Cerebellum (tissue), 5 donors: ENCODE data around the gene PDXDC1.

- PRO-cap, 3 experiments = no peak in any of the 3 experiments
- RAMPAGE, long total RNA = no peak
These were observed 115.4 kb downstream of the MRTFB start for GRCh38 chr16:14186105-14187259.

- PRO-cap, 3 experiments = peak in 2 of 3 experiments; most common minus-strand start chr16:14193404 (in 2)
- RAMPAGE, long total RNA = no peak
These were observed 122.2 kb downstream of the MRTFB start for GRCh38 chr16:14193335-14193619.

- PRO-cap, 3 experiments = no peak in any of the 3 experiments
- RAMPAGE, long total RNA = no peak
These were observed 132.2 kb downstream of the MRTFB start for GRCh38 chr16:14203280-14203799.

GRCh38 chr16:14240715-14241421, 169.7 kb downstream of the MRTFB start:
- PRO-cap, 3 experiments = no peak in any of the 3 experiments
- RAMPAGE, long total RNA = no peak

DNA sequence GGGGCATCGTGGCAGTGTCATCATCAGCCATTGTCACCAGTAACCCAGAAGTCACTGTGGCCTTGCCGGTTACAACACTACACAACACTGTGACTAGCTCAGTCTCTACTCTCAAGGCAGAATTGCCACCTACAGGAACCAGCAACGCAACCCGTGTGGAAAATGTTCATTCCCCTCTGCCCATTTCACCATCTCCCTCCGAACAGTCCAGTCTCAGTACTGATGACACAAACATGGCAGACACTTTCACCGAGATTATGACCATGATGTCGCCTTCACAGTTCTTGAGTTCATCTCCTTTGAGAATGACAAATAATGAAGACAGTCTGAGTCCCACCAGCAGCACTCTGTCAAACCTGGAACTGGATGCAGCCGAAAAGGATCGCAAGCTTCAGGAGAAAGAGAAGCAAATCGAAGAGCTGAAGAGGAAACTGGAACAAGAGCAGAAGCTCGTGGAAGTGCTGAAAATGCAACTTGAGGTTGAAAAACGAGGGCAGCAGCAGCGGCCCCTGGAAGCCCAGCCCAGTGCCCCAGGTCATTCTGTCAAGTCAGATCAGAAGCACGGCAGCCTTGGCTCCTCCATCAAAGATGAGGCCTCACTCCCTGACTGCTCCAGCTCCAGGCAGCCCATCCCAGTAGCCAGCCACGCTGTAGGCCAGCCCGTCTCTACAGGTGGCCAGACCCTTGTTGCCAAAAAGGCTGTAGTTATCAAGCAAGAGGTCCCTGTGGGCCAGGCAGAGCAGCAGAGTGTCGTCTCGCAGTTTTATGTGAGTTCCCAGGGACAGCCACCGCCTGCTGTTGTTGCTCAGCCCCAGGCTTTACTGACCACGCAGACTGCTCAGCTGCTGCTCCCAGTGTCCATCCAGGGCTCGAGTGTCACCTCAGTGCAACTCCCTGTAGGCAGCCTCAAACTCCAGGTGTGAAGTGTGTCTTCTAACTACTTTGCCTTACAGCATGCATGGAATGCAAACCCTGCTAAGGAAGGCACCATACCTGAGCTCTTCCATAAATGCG, 175.8 kb downstream of the MRTFB start:
- PRO-cap, 3 experiments = no peak in any of the 3 experiments
- RAMPAGE, long total RNA = no peak

- PRO-cap, 3 experiments = peak in 1 of 3 experiments; most common minus-strand start chr16:14337751 (in 1)
- RAMPAGE, long total RNA = no peak
These were observed 266.4 kb downstream of the MRTFB start for GRCh38 chr16:14337357-14338126.

GRCh38 chr16:14347792-14348114, 276.6 kb downstream of the MRTFB start:
- PRO-cap, 3 experiments = no peak in any of the 3 experiments
- RAMPAGE, long total RNA = no peak

DNA sequence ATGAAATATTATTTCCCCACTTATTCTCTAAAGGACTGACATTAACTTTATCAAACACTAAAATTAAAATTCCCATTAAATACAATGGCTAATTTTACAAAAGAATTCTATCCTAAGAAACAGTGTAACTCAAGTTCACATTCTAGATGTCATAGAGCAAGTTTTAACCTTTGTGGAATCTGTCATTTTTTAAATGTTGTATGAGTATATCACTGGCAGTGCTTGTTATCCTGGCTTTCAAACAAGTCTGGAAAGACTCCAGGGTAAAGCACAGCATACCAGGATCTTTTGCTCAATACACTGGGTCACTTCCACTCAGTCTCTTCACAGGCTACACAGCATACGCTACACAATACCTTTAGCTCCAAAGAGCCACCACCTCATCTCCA, 69.6 kb downstream of the PARN start:
- PRO-cap, 3 experiments = no peak in any of the 3 experiments
- RAMPAGE, long total RNA = no peak

DNA sequence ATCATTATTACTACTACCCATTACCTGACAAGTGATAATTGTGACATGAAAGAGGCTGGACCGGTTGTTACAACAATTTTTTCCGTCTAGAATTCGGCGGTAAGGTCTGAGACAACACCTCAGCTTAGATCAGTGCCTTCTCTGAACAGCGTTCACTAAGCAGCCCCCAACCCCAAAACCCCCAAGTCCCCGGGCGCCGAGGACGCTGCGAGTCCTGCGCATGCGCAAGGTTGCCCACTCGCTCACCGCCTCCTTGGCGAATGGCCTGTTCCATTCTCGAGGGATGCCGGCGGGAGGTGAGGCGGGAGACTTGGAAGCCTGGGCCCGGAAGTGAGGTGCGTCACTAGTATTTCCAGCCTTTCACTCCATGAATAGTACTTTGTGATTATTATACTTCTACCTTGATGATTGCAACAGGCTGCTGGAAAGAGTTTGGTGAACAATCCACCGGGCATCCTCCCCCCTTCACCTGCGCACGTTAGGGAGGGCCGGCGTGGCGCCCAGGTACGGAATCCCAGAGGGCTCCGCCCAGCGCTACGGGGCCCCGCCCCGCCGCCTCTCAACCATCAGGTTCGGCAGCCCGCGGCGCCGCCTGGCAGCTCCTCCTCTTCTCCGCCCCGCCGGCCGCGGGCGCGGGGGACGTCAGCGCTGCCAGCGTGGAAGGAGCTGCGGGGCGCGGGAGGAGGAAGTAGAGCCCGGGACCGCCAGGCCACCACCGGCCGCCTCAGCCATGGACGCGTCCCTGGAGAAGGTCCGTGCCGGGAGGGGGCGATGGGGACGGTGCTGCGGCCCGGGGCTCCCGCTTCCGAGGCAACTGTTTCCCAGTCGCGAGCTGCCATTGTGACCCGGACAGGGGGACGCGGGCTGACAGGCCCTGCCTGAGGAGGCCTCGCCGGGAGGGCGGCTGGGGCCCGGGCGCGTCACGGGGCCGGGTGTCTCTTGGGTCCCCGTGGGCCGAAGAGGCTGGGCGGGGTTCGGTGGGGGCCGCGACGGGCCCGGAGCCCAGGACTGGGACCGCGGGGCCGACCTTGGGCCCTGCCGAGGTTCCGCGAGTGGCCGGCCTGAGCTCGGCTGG, at the start of gene PDXDC1:
Gene PDXDC1, plus strand, starts transcription at position 557 of the 1,075 bp plus-strand sequence.
- PRO-cap, 3 experiments = peak in 3 of 3 experiments; most common plus-strand start position 542 of the sequence (in 1); most common minus-strand start position 262 of the sequence (in 2)
- RAMPAGE, long total RNA = no peak

- PRO-cap, 3 experiments = peak in 3 of 3 experiments; most common plus-strand start chr16:14975899 (in 2); most common minus-strand start chr16:14975742 (in 1)
- RAMPAGE, long total RNA = no peak
These were observed 884 bp downstream of the PDXDC1 start for GRCh38 chr16:14975571-14976249.

DNA sequence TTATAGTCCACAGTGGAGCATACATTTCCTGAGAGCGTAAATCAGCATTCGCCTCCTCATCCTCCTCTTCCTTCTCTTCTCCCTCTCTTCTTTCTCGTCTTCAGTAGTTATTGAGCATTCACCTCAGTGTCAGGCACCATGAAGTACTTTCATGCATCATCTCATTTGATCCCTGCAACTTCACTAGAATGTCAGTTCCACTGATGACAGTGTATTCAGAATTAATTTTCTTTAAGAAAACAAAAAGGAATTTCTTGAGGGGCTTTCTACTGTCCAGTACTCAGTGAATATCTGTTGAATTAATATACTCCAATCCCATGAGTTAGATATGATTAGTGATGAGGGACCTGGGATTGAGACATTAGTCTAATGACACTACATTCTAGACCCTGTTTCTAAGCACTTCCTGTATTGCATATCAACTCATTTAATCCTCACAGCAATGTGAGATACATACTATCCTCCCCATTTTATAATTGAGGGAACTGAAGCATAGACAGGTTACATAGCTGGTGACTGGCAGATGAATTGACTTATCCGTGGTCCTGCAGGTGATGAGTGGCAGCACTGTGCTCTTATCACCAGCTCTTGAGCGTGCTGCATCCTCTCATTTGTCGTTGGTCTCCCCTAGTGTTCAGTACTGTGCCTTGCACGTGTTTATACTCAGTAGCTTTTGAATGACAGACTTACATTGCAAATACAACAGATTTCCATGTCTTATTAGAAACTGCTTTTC, 33.9 kb downstream of the NTAN1 start:
- PRO-cap, 3 experiments = no peak in any of the 3 experiments
- RAMPAGE, long total RNA = no peak

- PRO-cap, 3 experiments = no peak in any of the 3 experiments
- RAMPAGE, long total RNA = no peak
These were observed 112.3 kb upstream of the RRN3 start for GRCh38 chr16:15206317-15206738.

- PRO-cap, 3 experiments = no peak in any of the 3 experiments
- RAMPAGE, long total RNA = no peak
These were observed 53.2 kb downstream of the BMERB1 start for GRCh38 chr16:15487561-15488051.

DNA sequence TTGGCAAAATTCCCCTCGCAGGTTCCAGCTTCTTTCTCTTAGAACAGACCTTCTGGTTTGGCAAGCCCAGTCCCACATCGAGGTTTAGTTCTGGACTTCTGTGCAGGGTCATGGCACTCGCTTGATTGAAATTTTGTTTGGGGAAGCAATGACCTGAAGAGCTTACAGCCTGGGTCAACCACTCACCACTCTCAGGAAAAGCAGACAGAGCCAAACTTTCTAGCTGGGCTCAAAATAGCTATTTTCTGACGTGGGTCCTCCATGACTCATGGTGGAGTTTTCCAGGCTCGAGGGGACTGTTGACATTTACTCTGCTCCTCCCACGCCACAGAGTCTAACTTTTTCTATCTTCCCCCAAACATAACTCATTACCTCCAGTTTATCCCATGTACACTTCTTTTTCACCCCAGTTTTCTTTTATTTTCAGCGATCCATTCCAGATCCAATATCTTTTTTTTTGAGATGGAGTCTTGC, 55.1 kb downstream of the BMERB1 start:
- PRO-cap, 3 experiments = no peak in any of the 3 experiments
- RAMPAGE, long total RNA = no peak

GRCh38 chr16:15501988-15502900, 67.9 kb downstream of the BMERB1 start:
- PRO-cap, 3 experiments = no peak in any of the 3 experiments
- RAMPAGE, long total RNA = no peak

DNA sequence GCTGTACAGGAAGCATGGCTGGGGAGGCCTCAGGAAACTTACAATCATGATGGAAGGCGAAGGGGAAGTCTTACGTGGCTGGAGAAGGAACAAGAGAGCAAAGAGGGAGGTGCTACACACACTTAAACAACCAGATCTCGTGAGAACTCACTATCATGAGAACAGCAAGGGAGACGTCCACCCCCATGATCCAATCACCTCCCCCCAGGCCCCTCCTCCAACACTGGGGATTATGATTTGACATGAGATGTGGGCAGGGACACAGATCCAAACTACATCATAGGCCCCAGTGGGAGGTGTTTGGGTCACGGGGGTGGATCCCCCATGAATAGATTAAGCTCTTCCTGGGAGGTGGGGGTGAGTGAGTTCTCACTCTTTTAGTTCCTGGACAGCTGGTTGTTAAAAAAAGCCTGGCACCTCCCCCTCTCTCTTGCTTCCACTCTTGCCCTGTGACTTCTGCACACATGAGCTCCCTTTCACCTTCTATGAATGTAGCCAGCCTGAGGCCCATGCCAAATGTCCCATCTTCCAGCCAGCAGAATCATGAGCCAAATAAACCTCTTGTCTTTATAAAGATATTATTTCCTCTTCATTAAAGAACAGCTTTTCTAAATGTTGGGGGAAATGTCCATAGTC, 79.2 kb downstream of the MARF1 start:
- PRO-cap, 3 experiments = no peak in any of the 3 experiments
- RAMPAGE, long total RNA = no peak

DNA sequence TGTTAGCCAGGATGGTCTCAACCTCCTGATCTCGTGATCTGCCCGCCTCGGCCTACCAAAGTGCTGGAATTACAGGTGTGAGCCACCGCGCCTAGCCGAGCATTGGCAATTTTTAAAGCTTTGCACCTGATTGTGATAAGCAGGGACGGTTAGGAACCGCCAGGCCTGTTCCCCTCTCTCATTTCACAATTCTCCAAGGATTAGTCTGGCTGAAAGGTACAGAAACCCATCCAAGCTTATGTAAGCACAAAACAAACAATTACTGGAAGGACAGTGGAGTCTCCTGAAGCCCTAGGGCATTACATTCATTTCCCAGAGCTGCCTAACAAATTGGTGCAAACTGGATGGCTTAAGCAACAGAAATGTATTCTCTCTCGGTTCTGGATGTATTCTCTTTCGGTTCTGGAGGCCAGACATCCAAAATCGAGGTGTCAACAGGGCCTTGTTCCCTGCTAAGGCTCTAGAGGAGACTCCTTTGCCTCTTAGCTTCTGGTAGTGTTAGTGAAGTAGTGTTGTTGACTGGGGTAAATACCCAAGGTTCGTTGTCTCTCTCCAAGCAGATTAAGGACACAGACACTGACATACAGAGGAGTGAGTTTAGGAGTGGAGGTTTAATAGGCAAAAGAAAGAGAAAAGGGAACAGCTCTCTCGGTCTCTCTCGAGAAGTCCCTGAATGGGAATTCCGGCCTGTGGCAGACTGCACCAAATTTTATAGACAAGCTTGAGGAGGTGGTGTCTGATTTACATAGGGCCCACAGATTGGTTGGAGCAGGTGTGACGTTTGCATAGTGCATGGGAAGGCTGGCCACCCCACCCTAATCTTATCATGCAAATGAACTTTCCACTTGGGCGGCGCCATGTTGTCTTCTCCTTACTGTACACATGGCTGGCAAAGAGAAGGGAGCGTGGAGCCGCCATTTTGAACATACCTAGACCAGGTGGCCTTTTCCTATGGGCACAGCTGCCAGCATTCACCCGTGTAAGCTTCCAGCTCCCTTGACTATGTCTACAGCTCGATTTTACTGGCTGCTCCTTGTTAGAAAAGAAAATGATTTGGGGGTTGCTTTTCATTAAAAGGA, 66.4 kb downstream of the MARF1 start:
- PRO-cap, 3 experiments = no peak in any of the 3 experiments
- RAMPAGE, long total RNA = no peak

DNA sequence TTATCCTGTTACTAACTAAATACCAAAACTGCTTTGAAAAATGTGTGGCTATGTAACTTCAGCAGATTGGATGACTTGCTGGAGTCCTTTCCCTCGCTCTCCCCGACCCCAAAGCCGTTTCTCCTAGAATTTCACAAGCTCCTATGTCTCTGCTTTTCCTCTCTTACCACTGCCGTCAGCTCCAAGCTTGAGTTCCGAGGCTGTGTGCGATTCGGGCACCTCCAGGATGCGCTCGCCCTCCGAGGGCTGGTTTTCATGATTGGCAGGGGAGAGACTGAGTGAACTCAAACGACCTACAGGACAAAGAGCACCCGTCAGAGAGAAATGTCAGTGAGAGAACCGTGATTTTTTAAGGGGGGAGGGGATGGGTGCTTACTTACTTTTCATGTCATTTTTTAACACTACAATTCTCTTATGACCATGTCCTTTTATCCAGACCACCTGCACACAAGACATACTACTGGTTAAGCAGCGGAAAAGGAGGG, 42.7 kb downstream of the MARF1 start:
- PRO-cap, 3 experiments = no peak in any of the 3 experiments
- RAMPAGE, long total RNA = no peak

DNA sequence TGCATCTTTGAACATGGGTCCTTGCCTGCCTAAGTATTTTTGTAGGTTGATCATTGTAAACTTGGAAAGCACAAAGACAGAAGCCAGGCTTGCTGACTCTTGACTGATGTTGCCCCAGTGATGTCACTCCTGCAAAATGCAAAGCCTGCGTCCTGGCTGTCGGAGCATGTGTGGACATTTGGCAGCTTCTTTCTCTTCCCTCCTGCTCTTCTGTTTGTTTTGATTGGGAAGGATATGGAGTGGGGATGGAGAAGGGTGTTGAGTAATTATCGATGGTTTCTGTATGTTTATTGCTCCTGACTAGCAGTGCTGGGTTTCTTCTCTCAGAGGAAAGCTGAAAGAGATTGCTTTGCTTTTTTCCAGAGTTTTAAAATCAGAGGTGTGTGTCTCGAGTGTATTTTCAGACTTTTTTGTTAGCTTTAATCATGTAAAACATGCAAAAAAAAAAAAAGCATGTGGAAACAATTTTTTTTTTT, 3.3 kb downstream of the NDE1 start:
- PRO-cap, 3 experiments = peak in 1 of 3 experiments; most common minus-strand start position 161 of the sequence (in 1)
- RAMPAGE, long total RNA = no peak

GRCh38 chr16:15705992-15706556, 56.0 kb downstream of the NDE1 start:
- PRO-cap, 3 experiments = no peak in any of the 3 experiments
- RAMPAGE, long total RNA = no peak